AG04449 (cell line): ENCODE measurements around a stretch of chr1.

DNA sequence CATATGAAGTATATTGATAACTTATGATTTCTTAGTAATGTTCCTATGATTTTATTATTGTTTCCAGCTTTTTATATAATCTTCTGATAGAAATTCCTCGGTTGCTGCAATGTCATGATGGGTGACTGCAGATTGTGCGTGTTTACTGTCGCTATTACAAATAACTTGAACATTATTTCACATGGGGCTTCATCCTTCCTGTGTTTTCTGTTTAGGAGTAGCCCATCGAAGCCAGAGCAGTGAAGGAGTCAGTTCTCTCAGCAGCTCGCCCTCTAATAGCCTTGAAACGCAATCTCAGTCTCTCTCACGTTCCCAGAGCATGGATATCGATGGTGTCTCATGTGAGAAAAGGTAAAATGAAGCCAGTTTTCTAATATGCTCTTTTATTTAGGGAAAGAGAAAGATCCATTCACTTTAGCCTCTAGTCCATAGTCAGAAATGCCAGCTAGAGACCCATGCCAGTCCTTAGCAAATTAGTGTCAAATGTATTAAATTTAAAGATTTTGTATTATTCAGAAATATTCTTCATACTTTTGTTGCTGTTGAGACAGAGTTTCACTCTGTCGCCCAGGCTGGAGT lies 62.6 kb downstream of the UBE4B start:
- RRBS: no CpG with 5 or more reads among the region's 9 CpGs

DNA sequence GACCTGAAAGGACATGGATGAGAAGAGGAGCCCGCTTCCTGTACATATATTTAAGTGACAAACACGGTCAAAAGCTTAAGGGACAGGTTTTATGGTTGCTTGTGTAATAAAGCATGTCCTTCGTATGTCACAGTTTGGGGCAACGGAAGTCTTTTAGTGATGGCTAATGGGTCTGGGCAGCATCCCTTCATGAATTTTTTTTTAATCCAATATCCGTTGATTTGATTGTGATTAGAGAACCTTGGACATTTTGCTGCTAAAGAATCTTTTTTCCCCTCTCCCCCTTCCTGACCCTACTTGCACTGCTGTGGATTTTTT lies 30.3 kb upstream of the KIF1B start:
- RRBS: no CpG with 5 or more reads among the region's 5 CpGs

DNA sequence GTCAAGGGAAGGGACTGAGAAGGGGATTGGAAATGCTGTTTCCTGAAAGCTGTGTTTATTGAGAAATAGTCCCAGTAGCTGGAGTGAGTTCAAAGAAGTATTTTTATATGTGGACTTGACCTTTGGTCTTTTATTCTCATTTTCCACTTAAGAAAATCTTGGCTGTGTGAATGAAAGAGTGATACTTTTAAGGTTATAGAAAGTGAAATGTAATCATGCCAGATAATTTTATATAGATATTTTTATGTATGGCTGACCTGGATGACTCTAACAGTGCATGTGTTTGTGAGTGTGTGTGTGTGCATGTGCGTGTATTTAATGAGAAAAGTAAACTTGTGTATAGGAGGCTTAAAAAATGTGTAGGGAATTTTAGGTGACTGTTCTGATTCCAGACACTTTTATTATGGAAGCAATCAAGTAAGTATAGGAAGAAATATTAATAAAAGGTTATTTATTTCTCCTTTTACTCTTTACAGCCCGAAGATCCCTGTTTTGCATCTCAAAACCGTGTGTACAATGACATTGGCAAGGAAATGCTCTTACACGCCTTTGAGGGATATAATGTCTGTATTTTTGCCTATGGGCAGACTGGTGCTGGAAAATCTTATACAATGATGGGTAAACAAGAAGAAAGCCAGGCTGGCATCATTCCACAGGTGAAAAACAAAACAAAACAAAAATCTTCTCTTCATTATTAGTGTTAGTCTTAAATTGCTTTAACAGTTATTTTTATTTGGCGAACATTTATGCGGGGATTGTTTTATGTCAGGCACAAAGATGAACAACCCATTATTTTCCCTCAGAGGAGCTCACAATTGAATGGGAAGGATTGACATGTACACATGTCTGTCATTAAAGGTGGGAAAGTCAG lies 47.9 kb downstream of the KIF1B start:
- RRBS: no CpG with 5 or more reads among the region's 6 CpGs

GRCh38 chr1:10378461-10379652 lies 20.0 kb upstream of the PGD start:
- RRBS: no CpG with 5 or more reads among the region's 25 CpGs

GRCh38 chr1:10510496-10511354 lies 36.0 kb downstream of the PEX14 start:
- RRBS: no CpG with 5 or more reads among the region's 10 CpGs

DNA sequence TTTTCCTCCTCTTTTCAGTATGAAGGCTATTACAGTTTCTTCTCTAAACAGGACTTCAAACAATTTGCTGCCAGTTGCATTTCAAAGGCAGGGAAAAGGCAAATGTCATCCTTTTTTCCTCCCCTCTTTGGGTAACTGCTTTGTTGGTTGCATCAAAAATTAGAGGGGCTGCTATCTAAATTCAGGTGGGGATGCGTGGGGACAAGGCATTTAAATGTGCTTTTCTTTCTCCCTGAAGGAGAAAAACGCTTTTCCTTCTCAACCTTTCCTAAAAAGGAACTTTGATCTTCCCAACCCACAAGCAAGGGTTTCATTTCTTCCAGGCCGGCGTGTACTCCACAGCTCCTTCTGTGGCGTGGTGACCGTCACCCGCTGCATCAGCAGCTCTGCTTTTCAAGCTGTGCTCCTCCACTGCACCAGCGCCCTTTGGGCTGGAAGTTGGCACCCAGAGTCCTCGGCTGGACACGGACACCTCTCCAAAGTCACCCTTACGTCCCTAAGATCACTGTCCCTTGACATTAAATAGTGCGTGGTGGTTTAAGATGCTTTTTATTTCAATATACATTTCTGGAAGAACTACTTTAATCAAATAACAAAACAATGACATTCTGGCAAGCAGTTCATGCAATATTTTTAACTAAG lies 54.3 kb downstream of the PEX14 start:
- RRBS: no CpG with 5 or more reads among the region's 12 CpGs

DNA sequence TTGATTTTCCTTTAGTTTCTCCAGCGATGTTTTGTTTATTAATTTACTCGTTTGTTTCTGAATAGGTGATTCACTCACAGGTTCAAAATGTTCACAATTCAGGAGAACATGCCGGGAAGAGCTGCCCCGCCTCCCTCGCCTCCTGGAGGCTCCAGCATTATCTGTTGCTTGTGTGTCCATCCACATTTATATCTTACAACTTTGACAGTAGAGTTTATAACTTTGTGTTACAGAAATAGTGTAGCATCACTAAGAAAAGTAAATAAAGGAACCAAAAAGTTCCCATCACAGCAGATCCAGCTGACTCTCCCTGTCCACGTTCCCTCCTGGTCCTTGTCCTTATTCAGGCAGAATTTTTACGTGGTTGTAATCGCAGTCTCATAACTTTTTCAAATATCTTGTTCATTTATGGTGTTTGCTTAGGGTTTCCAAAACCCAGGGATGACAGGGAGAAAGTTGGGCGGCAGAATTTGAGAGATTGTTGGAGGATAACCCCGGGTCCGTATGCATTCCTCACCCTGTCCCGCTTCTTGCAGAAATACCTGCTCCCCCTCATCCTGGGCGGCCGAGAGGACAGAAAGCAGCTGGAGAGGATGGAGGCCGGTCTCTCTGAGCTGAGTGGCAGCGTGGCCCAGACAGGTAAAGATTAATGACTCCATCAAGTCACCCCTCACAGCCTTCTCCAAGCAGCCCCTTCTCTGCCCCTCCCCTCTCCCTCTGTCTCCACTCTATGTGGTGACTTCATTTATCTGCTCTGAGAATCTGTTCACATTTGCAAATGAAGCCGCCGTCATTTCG lies 147.9 kb downstream of the PEX14 start:
- RRBS: 80% methylated on average over 3 of the region's 19 CpGs

DNA sequence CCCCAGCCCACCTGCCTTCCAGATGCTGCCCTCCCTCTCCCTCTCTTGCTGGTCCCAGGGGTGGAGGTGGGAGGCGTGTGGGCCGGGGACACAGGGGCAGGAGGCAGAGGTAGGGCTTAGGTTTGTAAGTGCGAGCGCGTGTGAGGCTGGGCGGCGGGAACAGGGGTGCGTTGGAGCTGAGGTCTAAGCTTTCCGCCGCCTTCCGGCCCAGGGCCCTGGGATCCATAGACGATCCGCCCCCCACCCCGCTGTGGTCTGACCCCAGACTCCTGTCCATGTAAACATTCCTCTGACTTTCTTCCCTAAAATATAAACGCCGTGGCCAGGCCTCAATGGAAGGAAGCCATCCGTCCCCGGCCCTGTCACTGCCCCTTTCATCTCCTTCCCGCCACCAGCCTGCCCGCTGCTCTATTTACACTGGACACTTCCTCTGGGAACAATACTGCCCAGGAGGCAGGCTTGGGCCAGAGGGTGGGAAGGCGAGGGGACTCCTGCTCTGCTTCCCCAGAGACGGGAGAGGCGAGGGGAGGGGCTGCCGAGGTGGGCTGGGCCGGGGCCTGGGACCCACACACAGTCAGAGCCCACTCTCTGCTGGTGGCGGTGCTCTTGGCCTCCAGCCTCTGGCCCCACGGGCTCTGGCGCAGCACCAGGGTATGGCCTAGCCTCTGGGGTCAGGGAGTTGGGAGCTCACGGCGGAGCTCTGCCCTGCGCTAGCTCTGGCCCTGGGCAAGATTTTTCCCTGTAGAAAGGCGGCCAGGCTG lies 128.3 kb downstream of the CASZ1 start:
- RRBS: 20% methylated on average over 1 of the region's 32 CpGs

- RRBS: no CpG with 5 or more reads among the region's 13 CpGs
These were observed 125.3 kb downstream of the CASZ1 start for GRCh38 chr1:10671195-10671504.

DNA sequence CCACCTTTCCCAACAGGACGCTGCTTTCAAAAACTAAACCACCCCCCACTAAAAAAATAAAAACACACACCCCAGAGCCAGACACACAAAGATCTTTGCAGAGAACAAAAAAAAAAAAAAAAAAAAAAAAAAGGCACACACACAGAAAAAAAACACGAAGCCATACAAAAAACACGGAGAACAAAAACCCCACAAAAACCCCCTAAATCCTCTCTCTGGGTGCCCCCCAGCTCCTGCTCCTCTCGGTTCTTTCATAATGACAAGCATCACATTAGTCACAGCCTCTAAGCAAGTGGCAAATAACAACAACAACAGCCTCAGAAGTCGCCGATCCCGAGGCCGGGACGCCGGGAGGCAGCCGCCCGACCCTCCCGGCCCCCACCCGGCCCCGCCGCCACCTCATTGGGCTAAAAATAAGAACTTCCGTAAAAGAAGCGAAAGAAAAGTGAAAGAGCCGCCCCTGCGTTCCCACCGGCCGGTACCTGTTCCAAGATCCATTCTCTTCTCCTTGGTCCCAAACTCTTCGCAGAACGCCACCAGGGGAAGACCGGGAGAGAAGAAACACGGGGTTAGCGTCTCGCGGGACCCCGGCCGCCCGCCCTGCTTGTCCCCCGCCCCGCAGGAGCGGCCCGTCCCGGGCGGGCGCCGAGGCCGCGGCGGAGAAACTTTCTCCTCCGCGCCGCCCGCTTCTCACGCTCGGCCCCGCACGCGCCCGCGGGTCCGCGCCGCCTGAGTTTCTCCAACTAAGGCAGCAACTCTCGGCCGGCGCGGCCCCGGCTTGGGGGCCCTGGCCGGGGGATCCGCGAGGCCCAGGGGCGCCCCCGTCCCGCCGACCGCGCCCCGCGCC lies 102.8 kb downstream of the CASZ1 start:
- RRBS: 2% methylated on average over 30 of the region's 73 CpGs

DNA sequence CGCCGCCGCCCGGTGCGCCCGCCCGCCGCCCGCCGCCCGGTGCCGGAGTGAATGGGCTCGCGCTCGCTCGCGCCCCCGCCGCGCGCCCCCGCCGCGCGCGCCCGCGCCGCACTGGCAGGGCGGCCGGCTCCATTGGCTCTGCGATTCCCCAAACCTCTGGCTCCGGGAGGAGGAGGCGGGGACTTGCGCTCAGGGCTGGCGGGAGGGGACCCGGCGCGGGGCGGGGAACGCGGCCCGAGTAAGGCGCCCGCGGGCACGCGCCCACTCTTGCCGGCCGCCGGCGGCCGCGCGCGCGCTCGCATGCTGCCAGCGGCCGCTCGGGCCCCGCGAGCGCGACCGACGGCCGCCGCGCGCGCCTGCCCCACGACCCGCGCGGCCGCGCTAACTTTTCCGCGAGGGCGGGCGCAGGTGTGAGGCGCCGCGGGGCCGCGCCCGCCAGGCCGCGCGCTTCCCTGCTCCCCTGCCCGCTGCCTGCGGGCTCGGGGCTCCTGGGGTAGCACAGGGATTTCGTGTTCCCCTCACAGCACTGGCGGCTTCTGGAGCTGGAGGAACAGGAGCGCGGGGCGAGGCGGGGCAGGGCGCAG lies 101.7 kb downstream of the CASZ1 start:
- RRBS: 2% methylated on average over 33 of the region's 101 CpGs

DNA sequence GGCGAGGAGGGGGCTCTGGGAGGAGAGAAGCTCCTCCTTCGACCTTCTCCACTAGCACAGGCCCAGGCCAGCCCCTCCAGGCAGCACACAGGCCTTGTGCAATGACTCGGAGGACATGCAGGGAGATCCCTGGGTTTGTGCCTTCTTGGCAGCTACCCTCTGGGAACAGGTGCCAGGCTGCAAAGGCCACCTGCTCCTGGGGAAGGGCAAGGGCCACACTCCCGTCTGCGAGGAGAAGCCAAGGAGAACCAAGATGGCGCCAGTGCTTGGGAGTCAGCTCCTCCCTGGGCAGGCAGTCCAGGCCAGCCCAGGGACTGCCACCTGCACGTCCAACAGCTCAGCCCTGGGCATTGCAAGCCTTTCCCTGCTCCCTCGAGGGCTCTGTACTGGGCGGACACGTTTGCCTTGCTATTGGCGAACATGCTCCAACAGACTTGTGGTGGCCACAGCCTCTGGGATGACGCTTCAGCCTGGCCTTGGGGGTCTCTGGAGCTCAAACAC lies 15.2 kb downstream of the CASZ1 start:
- RRBS: no CpG with 5 or more reads among the region's 12 CpGs

DNA sequence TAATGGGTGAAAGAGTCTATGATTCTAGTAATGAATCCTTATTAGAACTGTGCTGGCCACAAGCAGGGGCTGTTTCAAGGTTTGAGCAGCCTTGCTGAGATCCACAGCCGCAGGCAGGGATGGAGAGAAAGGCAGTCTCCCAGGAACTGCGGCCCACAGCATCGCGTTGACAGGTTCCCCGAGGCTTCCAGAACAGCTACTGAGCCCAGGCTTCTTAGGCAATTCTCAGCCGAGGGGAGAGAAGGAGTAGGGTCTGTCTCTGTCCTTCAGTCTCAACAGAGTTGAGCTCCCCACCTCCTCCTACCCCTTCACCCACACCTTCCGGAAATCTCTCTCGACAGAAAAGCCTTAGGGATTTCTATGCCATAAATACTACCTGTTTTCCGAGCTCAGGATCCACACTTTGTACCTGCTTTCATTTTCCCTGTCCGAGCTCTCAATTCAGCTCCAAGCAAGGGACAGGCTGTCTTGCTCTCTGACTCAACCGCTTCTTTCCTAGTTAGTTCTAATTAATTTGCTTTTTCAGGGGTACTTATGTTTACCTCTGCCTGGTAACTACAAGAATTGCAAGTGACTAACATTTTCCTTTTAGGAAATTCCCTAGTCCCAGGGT lies 6.7 kb upstream of the CASZ1 start:
- RRBS: no CpG with 5 or more reads among the region's 11 CpGs

DNA sequence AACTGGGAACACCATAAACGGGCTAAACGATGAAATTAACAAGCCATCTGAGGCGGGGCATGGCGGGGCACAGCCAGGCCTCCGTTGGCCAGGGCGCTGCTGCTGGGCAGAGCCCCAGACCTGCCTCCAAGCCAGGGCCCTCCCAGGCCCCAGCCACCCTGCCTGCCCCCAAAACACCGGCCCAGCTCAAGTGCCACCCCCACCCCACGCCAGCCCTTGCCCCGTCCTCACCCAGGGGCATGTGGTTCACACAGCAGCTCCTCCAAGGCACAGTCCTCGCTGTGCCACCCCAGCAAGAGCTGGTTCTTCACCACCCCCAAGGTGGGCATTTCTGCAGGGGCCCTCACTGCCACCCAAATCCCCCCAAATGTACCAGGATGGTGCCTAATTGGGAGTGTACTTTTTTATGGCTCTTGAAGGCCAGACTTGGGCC lies 60.0 kb upstream of the CASZ1 start:
- RRBS: no CpG with 5 or more reads among the region's 10 CpGs

DNA sequence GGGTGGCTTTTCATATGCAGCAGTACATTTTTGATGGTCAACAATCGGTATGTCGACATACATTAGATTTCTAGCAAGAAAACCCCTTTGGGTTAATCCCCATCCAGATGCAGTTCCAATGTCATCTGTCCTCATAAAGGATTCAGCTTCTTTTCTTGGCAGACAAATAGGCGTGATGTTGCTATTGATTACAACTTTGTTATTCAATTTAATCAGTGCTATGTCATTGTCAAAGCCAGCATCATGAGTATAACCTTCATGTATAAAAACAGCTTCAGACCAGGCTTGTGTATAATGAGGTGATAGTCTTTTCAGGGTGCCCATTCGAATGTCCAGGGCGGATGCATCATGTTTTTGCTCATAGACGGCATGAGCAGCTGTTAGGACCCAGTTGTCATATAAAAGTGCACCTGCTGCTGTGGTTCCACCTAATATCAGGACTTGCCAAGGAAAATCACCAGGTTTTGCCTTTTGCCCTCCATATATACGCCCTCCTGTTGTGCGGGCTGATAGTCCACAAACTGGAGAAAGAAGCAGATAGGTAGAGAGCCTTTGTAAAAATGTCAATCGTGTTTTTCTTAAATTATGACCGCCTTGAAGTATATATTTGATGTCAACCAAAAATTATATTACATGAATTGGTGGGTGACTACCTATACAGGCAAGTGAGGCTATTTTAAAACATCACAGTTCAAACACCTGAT lies 14.8 kb downstream of the TARDBP start:
- RRBS: no CpG with 5 or more reads among the region's 10 CpGs

DNA sequence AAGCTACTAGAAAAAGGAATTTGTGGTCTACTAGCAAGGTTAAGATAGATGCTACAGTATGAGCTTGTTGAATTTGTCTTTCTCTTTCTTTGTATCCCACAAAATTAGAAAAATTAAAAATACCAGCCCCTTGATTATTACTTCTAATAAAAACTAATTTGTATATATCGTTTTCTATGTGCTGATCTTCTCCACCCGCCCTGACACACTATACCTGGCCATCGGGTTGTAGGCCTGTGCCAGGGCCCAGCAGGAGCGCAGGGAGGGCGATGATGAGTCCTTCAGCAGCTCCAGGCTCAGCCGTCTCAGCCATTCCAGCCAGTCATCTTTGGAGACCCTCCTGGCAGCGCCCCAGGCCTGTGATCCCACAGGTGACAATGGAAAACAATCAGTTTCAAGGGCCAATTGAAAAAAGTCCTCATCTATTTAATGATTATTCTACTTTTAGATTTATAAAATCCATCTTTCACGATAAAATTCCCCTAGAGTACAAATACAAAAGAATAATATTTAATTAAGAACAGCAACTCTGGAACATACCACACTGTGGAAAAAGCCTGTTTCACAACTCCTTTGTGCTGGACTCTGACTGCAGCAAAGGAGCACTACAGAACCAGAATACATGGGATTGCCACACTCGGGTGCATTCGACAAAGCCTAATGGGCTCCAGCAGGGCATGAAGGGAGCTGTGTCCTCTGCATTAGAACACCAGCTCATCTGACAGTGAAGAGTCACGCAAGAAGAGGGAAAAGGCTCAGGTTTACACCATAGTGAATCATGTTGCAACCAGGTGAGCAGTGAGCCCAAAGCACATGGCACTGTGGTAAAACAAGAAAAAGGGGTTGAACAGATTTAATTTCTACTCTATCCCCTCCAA lies 15.4 kb downstream of the ANGPTL7 start:
- RRBS: no CpG with 5 or more reads among the region's 11 CpGs

- RRBS: no CpG with 5 or more reads among the region's 5 CpGs
These were observed 31.4 kb downstream of the MTOR start for GRCh38 chr1:11230955-11231268.

DNA sequence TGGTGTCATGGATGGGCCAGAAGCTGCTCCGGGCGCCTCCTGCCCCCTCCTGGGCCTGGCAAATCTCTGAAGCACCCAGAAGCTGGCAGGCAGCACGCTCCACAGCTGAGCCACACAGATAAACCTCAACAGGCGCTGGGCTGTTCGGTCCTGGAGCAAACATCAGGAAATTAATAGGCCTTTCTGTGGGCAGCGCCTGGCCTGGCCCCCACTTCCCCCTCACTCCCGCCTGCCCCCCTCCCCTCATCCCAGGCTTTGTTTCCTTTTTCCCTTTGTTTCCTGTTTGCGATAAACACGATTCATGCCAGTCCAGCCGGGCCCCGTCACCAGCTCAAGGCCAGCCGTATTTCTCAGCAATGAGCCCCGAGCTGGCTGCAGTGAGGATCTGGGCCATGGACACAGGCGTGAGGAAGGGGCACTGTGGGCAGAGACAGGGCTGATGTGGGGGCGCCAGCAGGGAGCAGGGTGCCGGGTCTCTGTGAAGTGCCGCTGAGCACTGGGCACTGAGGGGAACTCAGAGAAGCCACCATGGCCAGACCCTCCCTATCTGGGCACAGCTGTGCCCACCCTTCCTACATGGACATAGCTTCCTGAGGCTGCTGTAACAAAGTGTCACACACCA lies 20.0 kb upstream of the DISP3 start:
- RRBS: no CpG with 5 or more reads among the region's 17 CpGs

DNA sequence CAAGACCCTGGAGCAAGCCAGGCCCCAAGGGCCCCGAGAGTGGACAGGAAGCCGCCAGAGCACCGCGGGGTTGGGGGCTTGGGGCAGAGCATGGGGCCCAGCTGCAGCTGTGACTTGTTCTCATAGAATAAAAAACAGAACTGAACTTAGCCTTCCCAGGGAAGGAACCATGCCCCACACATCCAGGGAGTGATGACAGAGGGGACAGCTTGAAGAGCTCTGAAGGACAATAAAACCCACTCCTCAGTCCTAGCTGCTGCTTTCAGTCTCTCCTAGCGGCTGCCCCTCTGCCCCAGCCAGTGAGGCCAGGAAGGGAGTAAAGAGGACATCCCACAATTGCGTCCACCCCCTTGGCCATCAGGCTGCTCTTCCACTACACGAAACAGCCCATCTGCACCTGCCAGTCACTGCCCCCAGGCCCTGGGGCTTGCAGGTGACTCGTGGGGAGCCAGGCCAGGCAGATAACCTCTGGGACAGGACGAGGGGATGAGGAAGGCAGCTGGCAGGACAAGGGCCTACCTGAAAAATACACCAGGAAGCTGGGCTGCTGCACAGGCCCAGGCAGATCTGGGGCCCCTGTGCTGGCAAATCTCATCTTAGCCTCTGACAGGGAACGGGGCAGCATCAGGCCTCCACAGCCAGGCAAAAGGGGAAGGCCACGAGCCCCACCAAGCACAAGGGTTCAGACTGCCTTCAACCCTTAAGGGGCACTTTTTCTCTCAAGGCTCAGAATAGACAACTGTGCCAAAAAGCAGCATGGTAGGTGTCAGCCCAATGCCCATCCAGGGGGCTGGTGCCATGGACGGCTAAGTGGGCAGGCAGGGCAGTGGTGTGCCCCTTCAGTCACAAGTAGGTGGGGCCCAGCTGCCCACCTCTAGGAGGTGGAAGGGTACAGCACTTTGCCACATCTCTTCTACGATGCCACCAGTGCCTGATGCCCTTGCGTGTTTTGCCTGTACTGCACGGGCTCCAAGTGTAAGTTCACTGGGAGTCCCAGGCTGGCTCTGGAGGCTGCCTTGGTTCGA lies 16.1 kb downstream of the MTHFR start:
- RRBS: no CpG with 5 or more reads among the region's 16 CpGs

- RRBS: no CpG with 5 or more reads among the region's 11 CpGs
These were observed 14.3 kb downstream of the MTHFR start for GRCh38 chr1:11791412-11791998.